ENCODE measurements around a stretch of chr10.

- PRO-cap = no peak
Measured at GRCh38 chr10:133378-133916, 1.8 kb upstream of the ZMYND11 start.

- PRO-cap = no peak
Measured at GRCh38 chr10:133983-134361, 1.3 kb upstream of the ZMYND11 start.

GRCh38 chr10:241884-242287 lies 106.6 kb downstream of the ZMYND11 start:
- PRO-cap = no peak

GRCh38 chr10:246272-247108 lies 111.2 kb downstream of the ZMYND11 start:
- PRO-cap = no peak

GRCh38 chr10:348306-349005 lies 213.2 kb downstream of the ZMYND11 start:
- PRO-cap = no peak

DNA sequence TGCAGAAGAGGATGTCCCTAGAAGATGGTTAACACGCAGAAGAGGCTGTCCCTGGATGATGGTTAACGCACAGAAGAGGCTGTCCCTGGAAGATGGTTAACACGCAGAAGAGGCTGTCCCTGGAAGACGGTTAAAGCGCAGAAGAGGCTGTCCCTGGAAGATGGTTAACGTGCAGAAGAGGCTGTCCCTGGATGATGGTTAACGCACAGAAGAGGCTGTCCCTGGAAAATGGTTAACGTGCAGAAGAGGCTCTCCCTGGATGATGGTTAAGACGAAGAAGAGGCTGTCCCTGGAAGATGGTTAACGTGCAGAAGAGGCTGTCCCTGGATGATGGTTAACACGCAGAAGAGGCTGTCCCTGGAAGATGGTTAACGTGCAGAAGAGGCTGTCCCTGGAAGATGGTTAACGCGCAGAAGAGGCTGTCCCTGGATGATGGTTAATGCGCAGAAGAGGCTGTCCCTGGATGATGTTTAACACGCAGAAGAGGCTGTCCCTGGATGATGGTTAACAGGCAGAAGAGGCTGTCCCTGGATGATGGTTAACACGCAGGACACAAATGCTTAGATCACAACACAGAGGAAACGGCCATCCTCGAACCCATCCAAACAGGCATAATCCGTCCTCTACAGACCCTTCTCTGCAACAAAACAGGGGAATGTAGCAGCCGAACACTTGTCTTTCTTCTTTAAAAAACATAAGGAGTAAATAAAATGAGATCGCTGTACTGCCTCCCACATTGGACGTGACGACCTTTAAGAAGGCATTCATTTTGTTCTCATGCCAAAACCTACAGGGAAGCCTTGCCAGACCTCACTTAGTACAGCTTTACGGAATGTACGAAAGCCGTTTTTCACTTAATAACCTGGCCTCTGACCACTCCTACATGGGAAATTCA lies 244.9 kb downstream of the ZMYND11 start:
- PRO-cap = no peak

- PRO-cap = no peak
Measured at GRCh38 chr10:394549-395303, 259.5 kb downstream of the ZMYND11 start.

GRCh38 chr10:437377-437718 lies 252.1 kb downstream of the DIP2C start:
- PRO-cap = no peak

- PRO-cap = no peak
Measured at GRCh38 chr10:624508-624909, 65.0 kb downstream of the DIP2C start.

- PRO-cap = no peak
Measured at GRCh38 chr10:624910-625852, 64.3 kb downstream of the DIP2C start.

GRCh38 chr10:662626-663274 lies 26.7 kb downstream of the DIP2C start:
- PRO-cap = no peak

DNA sequence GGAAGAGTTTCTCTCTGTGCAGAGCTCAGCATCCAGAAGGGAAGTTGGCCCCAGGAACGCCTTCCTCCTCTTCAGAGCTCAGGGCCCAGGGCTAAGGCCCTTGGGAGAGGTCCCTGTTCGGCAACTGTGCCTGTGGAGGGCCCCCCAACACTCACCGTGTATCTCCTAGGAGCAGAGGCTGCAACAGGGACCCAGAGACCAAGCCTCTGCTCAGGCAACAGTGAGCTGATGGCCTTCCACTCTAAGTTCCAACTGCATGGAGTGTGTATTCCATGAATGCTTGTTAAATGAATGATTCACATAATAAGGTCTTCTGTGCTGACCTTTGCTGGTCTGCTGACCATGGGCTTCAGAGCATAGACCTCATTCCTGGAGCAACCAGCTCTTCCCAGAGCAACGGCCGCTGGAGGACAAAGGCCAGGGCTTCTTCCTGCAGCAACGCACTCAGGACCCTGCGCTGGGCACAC lies 7.7 kb downstream of the DIP2C start:
- PRO-cap = no peak

DNA sequence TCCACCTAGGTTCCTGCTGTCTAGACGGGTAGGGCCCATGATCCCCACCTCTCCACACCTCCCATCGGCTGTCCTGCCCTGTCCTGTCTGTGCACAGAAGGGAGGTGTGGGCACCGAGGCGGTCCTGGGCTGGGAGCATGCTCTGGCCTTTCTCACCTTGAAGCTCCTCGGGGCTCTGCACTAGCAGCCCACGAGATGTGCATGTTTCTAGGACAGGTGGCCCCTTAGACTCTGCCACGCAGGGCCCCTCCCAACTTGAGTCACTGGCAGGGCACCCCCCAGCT lies 113.9 kb upstream of the DIP2C start:
- PRO-cap = no peak

GRCh38 chr10:822699-823530 lies 108.6 kb downstream of the LARP4B start:
- PRO-cap = no peak

GRCh38 chr10:985431-986008 lies 2.7 kb upstream of the GTPBP4 start:
- PRO-cap = no peak

- PRO-cap = no peak
Measured at GRCh38 chr10:1005383-1006265, 17.4 kb downstream of the GTPBP4 start.

GRCh38 chr10:1046415-1046651 lies 2.6 kb downstream of the IDI1 start:
- PRO-cap = no peak

- PRO-cap = no peak
Measured at GRCh38 chr10:1050115-1050475, 1.2 kb upstream of the IDI1 start.

DNA sequence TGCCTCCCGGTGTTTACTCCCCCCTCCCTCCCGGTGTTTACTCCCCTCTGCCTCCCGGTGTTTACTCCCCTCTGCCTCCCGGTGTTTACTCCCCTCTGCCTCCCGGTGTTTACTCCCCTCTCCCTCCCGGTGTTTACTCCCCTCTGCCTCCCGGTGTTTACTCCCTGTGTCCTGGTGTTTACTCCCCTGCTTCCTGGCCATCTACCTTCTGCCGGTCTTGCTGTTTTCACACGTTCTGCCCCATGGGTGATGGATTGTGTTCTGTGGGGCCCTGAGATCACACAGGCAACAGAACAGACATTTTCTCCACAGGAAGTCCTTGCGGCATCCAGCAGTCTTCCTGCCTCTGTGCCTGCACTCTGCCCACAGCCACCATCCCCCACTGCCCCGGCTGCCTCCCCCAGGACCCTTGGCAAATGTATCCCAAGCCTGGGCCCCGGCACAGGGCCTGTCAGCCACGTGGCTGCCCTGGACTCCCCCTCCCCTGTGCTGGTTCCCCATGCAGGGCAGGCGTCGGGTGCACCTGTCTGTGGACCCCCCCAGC lies 184.1 kb downstream of the WDR37 start:
- PRO-cap = unidirectional peak, minus-strand start at position 237 of the sequence

DNA sequence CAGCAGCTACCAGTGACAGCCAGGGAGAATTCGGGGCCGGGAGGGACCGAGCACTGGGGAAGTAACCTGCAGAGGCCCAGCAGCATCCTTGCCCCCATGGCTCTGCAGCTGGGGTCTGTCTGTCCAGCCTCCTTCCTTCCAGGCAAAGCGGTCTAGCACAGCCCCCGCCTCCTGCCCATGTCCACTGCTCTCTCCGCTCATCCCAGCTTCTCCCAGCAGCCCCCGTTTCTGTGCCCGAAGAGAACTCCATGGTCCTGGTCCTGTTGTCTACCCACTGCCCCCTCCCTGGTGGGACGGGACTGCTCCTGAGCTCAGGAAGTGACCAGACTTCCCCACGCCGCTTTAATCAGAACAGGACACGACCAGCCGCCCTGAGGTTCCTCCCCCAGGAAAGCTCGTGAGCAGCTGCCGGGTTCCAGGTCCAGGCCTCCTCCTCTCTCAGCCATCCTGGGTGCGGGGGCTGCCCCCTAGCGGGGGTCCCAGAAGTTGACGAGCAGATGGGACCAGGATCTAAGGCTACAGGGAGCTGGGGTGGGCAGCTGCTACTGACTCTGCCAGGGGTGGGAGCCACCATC lies 187.5 kb downstream of the WDR37 start:
- PRO-cap = no peak

All from duodenum (tissue), 1 donor.